Peripheral blood mononuclear cell (primary cell): ENCODE data around the gene EPB41.

DNA sequence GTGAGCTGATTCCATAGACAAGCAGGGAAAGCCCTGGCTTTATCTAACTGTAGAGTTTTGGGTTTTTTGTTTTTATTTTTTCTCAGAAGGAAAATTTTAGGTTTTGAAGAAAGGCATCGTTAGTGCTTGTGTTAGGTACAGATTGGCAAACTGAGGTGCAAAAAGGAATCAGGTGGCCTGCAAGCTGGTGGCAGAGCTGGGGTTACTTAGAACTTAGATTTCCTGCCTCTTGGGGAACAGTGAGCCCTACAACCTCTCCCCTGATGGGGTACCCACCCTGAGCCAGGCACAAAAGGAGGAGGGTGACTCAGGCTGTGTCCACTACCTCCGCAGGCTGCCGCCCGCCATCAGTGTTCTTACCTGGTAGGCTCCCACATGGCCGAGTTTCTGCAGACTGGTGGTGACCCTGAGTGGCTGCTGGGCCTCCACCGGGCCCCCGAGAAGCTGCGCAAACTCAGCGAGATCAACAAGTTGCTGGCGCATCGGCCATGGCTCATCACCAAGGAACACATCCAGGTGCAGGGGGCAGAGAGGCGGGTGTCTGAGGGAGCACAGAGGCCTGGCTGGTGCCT, 12.7 kb downstream of the SESN2 start:
- PRO-cap, 8 experiments = no peak in any of the 8 experiments

DNA sequence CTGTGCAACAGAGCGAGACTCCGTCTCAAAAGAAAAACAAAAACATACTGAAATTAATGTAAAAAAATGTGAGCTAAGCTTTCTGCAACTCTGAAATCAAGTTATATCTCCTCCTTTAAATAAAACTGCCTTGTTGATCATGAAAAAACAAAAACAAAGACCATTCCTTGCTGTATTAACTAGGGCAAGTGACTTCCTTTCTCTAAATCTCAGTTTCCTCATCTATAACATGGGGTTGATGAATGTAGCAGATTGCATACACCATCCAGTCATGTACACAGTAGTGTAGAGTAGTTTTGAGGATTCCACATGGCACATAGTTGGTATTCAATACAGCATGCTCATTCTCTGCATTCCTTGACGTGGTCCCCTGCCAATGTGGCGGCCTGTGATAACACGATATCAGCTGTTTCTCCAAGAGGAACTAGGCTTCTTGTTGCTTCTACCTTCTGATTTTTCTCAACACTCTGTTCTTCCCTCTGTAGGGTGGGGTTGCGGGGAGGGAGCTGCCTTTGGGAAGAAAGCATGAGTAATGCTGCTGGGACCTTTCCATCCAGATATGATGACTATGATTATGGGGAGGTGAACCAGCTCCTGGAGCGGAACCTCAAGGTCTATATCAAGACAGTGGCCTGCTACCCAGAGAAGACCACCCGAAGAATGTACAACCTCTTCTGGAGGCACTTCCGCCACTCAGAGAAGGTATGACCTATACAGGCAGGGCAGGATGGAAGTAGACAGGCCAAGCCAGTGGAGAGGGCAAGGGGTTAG, 19.4 kb downstream of the SESN2 start:
- PRO-cap, 8 experiments = peak in 1 of 8 experiments; most common plus-strand start position 357 of the sequence (in 1)

DNA sequence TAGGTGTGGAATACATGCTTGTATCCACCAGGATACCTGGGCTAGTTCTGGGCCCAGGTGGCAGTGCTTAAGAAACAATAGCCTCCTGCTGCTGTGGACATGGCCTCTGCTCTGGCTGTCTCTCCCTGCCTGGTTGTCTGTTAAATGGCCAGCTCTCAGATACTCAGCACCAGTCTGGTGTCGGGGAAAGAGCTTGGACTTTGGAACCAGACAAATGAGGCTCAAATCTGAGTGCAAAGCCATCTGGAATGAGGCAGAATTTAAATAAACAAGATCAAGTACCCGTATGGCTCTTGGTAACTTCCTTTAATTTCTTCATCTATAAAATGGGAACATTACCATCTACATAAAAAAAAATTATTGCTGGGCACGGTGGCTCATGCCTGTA, 31.6 kb downstream of the SESN2 start:
- PRO-cap, 8 experiments = no peak in any of the 8 experiments

- PRO-cap, 8 experiments = peak in 3 of 8 experiments; most common plus-strand start chr1:28507365 (in 3)
Observed at GRCh38 chr1:28506880-28507611, 1.2 kb downstream of the RCC1 start.

DNA sequence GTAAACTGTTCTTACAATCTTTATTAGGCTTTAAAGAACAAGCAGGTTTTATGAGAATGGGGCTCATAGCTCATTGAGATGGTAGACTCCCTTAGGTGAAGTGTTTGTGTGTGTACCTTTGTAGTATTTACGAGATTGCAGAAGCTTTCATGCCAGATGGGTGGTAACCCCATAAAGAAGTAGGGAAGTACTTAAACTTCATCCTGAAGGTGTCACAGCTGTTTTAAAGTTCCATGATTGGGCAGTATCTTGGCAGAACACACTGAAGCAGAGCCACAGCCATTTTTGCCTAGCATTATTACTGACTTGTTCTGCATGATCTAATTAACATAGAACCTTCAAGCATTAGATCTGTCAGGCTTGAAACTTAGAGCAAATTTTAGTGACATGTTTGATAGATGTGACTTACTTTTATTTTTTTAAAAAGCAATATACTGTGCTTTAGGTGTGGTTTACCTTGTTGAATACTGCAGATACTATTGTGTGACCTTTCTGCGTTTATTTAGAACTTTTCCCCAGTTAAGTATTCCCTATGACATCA, 11.6 kb downstream of the YTHDF2 start:
- PRO-cap, 8 experiments = no peak in any of the 8 experiments

DNA sequence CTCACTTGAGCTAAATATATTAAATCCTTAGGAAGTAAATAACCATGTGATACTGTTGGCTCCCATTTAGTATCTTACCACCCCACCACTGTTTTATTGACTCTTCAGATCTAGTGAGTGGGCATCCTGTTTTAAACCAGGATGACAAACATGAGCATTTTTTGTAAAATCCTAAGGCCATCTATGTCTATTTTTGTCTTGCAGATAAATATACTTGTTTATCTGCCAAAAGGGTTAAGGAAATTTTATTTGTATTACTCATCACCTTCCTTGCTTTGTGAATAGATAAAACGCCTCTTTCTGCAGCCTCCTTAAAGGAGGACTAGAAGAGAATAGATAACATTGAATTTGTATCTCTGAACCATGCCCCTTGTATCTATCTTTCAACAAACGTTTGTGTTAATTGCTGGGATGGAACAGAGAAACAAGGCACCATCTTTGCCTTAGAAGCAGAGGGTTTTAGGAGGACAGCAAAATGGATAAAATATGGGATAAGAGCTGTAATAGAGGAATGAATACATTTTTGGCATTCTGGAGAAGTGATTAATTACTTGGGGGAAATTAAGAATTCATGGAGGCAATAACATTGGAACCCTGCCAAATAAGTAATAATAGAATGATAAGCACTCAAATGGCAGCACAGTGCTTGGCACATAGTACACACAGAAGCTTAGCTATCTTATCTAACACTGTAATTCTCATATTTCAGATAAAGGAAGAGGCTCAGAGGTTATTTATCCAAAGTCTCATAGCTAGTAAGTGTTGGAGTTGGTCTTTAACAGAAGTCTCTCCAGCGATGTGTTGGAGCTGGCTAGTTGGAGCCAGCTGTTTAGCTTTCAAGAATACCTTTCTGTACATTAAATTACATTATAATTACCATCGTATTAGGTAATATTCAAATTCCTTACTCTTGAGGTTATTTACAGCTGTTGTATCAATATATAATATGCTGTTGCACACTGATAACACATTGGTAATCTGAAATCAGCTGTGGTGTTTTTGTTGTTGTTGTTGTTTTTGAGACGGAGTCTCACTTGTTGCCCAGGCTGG, 14.9 kb downstream of the YTHDF2 start:
- PRO-cap, 8 experiments = no peak in any of the 8 experiments

DNA sequence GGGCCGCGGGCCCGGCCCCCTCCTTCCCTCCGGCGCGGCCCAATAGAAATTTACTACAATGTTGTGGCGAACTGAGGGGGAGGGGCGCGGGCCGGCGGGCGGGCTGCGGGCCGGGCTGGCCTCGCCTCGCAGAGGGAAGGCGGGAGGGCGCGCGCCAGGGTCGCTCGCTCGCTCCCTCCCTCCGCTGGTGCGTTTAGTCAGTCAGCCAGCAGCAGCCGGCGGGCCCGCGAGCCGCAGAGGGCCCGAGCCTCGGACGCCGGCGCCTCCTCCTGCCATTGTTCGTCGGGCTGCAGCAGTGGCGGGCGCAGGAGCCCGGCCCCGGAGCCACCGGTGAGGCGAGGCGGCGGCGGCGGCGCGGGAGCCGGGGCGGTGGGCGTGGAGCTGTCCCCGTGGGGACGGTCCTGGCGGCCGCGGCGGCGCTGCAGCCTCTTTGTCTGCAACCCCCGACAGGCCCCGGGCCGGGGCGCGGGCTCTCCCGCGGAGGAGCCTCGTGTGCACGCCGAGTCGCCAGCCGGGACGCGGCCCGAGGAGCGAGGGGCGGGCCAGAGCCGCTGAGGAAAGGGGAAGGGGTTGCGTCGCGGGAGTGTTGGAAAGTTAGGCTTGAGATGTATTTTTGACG, at the start of gene EPB41:
EPB41 (plus strand) TSS at position 131 of the 619 bp plus-strand sequence.
- PRO-cap, 8 experiments = peak in 8 of 8 experiments; most common plus-strand start position 131 of the sequence (in 8); most common minus-strand start position 518 of the sequence (in 1)

GRCh38 chr1:29166228-29167376, 15.1 kb downstream of the SRSF4 start:
- PRO-cap, 8 experiments = peak in 6 of 8 experiments; most common minus-strand start chr1:29166874 (in 6)

- PRO-cap, 8 experiments = no peak in any of the 8 experiments
Observed at GRCh38 chr1:29202755-29203154, 21.1 kb upstream of the SRSF4 start.

GRCh38 chr1:29711743-29712302, 475.5 kb downstream of the PTPRU start:
- PRO-cap, 8 experiments = peak in 1 of 8 experiments; most common plus-strand start chr1:29712192 (in 1); most common minus-strand start chr1:29712035 (in 1)

DNA sequence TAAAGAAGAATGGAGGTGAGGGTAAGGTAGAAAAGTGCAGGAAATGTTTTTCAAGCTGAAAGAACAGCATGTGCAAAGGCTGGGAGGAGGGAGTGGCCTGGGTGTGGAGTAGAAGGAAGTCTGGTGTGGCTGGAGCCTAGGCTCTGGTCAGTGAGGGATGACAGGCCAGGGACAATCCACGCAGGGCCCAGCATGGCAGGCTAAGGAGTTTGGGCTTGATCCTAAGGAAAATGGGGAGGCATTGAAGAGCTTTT, 45.9 kb downstream of the MATN1 start:
- PRO-cap, 8 experiments = no peak in any of the 8 experiments

- PRO-cap, 8 experiments = peak in 2 of 8 experiments; most common minus-strand start chr1:30730756 (in 2)
Observed at GRCh38 chr1:30730027-30730923, 6.9 kb upstream of the MATN1 start.

DNA sequence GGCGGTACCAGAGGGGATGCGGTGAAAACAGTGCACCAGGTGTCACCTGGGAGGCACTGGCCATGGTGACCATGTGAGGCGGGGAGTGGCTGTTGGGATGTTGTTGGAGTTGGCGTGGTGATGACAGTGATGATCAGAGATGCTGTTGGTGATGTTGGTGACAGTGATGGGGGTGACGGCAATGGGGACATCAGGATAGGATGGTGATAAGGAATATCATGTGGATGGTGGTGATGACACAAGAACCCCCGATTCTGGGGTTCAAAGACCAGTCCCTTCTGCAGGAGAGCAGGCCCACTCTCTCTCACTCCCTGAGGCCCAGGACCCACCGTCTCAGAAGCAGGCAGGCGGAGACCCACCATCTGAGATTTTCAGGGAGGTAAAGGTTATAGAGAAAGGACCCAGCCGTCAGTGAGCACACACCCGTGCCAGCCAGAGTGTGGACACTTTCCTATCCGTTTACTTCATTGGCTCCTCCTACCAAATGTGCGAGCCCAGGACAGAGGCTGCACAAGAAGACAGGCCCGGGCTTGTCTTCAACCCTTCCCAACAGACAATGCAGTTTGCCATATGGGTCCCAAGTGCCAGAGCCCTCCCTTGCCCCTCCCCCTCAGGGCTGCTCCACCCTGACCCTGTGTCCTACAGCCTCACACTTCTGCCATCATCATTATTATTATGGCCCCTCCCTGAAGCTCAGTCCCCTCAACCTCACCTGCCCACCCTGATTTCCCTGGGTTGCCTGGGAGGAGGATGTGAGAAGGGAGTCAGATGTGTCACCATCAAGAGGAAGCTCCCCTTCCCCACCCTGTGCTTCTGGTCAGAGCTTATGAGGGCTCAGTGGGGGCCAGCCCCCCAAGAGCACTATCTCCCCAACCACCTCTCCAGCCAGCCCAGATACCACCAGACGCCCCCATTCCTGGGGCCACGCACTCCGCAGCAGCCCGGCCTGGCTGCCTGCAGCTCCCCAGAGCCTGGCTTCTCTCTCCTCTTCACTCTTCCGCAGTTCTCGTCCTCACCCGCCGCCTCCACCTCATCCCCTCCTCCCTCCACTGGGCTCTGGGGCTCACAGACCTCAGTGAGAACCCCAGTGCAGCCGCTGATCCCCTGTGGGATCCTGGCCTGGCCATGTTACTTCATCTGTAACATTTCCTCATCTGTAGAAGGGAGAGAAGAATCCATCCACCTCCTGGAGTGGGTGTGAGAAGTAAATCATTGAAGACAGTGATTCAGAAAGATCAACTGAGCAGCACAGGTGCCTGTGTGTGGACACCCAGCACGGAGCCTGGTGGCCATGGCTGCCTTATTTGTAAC, 9.4 kb downstream of the LAPTM5 start:
- PRO-cap, 8 experiments = peak in 6 of 8 experiments; most common plus-strand start position 1,087 of the sequence (in 3); most common minus-strand start position 1,008 of the sequence (in 3)

DNA sequence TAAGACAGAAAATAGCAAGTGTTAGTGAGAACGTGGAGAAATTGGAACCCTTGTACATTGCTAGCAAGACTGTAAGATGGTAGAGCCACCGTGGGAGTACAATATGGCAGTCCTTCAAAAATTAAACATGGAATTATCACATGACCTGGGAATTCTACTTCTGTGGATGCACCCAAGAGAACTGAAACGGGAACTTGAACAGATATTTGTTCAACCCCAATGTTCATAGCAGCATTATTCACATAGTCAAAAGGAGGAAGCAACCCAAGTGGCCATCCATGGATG, 22.7 kb upstream of the LAPTM5 start:
- PRO-cap, 8 experiments = no peak in any of the 8 experiments

DNA sequence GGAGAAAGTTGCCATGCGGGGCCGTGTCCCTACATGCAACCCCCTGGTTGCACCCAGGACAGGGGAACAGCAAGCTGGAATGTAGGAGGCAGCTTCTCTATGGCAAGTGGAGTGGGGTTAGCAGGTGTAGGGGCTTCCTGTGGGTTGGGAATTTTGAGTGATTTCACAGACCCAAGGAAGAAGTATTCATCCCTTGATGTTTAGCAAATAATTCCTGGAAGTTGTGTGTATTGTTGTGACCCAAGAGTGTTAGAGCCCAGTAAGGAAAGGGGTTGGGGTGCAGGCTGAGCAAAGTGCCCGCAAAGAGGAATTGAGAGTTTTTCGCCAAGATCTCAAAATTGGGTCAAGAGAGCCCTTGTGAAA, 72.9 kb upstream of the LAPTM5 start:
- PRO-cap, 8 experiments = no peak in any of the 8 experiments

DNA sequence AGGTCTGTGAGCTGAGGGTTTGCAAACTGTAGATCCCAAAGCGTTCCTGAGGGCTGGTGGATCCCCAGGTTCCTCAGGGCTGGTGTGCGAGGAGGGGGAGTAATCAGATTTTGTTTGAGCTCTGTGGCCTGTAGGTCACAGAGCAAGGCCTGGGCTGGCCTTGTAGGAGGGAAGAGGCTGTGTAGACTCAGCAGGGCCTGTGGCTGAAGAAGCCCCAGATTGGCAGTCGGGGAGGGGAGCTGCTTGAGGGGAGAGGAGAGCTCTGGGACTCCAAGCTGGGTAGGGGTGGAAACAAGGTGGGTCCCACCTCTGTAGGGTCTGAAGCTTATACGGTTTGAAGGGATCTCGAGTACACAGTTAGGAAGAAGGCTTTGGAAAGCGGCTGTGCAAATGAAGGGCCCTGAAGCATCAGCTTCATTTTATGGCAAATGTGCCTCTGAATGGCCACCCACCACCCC, 5.1 kb upstream of the SDC3 start:
- PRO-cap, 8 experiments = peak in 3 of 8 experiments; most common plus-strand start position 373 of the sequence (in 3)

- PRO-cap, 8 experiments = no peak in any of the 8 experiments
Observed at GRCh38 chr1:30966658-30967066, 58.1 kb upstream of the SDC3 start.

DNA sequence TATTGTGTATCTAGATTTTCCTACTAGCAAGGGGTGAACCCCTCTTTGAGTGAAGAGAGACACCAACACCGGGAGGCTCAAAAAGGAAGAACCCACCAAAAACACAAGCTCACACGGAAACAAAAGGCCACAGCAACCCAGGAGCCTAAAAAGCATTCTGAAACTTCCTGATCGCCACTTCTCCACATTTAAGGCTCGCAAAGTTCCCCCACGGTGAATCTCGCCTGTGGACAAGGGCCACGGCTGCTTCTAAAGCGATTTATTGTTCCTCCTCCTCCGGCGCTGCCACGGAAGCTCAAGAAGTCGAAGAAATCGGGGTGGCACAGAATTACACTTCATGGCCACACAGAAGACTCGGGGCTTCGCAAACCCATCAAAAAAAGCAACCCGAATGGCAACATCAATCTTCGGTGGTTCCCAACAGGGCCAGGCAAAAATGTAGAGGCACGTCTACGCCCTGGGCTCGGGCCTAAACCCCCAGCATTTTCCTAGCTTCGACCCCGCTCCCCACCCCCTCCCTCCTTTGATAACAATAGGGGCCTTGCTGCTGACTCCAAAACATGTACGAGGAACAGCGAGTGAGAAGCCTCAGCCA, 526 bp downstream of the PUM1 start:
- PRO-cap, 8 experiments = peak in 8 of 8 experiments; most common plus-strand start position 556 of the sequence (in 8); most common minus-strand start position 393 of the sequence (in 4)

GRCh38 chr1:31152206-31152937, 86.9 kb upstream of the PUM1 start:
- PRO-cap, 8 experiments = no peak in any of the 8 experiments

DNA sequence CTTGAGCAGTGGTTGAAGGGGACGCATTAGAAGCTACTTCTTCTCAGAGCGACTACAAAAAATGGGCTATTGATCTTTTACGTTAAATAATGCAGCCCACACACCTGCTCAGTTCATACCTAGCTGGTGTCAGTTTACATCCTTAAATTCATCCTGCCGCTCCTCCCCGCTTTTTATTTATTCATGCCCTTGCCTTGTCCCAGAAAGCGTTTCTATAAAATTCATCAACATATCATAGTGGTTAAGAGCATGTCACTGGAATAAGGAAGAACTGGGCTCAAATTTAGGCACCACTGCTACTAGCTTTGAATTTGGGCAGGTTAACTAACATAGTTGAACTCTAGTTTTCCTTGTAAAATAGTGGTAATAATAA, 66.0 kb upstream of the TINAGL1 start:
- PRO-cap, 8 experiments = no peak in any of the 8 experiments